Vein endothelial cell (primary cell): ENCODE measurements around the gene CAVIN2.

- CAGE, long polyA plus RNA, result no peak
Observed at GRCh38 chr2:191249240-191250056, 4.2 kb downstream of the MYO1B start.

- CAGE, long polyA plus RNA, result no peak
Observed at GRCh38 chr2:191628843-191629436, 49.0 kb upstream of the NABP1 start.

- CAGE, long polyA plus RNA, result no peak
Observed at GRCh38 chr2:191689591-191690100, 11.7 kb downstream of the NABP1 start.

DNA sequence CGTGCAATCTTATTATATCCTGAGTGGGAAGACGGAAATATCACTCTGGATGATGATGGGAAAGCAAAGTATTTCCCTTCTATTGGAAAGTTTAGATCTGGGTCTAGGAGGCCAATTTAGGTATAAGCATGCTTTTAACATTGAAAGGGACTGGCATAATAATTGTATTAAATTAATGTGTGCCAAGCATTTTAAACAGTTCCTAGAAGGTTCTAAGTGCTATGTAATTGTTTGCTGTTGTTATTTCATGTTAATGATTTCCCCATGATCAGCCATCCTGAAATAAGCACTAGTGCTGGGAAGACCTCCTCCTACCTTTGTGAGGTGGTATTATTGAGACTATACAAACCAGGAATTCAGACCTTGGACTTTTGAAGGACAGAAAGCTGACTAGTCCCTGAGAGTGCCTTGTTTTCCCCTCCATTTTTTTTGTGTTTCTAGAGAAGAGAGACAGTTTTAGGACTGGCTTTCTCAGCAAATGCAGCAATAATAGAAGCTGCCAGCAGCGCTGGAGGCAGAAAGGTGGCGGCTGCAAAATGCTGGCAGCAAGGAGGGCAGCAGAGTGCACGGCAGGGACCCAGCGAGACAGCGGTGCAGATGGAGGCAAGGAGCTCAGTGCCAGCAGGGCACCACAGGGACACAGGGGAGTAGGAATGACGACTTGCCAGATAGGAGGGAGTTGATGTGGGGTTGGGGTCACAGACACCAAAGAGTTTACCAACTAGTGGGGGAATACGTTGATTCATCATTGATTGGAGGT, 25.2 kb downstream of the NABP1 start:
- CAGE, long polyA plus RNA, result no peak

GRCh38 chr2:191846852-191847603, at the start of gene CAVIN2:
TSS of gene CAVIN2 (minus strand) at chr2:191847088.
- CAGE, long polyA plus RNA, result start-site peak on the minus strand at chr2:191846955-191847234, 1,086 and 701 reads in 2 replicates

- CAGE, long polyA plus RNA, result no peak
Observed at GRCh38 chr2:192155420-192155637, 39.4 kb downstream of the TMEFF2 start.

DNA sequence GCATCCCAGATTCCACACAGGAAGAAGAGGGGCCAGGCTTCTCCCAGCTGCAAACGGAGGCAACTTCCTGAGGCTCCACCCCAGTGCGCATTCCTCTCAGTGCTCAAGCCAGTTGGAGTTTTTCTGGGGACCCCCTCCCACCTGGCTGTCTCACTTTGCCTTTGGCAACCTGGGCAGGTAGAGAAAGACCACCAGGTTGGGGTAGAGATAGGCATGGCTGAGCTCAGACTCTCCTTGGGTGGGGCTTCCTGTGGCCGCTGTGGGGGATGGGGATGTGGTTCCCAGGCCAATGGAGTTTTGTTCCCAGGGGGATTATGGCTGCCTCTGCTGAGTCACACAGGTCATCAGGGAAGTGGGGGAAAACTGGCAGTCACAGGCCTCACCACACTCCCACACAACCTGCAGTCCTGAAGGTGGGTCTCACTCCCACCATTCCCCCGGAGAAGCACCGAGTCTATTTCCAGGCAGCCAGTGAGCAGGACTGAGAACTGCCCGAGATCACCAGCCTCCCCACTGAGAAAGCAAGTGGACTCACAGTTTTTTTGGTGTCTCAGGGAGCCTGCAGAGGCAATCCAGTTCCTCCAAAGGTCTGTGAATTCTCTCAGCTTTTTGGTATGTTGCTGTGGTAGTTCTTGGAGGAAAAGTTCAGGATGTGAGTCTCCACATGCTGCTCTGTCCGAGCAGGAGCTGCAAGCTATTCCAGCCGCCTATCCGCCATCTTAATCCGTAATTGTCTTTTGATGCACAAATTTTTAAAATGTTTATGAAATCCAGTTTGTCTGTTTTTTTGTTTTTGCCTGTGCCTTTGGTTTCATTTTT, 38.2 kb downstream of the SLC39A10 start:
- CAGE, long polyA plus RNA, result no peak

DNA sequence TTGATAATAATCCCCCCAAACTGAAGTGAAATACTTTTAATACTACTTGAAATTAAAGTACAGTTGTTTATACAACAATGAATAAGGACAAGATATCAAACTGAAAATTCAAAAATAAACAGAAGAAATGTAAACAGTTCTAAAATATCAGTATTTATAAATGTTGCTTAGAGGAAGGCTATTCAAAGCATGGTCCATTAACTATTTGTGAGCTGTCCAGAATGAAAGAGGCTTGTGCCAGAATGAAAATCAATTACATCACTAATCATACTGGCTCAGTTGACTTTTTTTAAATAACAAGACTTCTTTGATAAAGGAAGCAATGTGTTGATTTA, 37.5 kb downstream of the STK17B start:
- CAGE, long polyA plus RNA, result no peak

- CAGE, long polyA plus RNA, result no peak
Observed at GRCh38 chr2:196135776-196135975, 35.7 kb downstream of the STK17B start.

GRCh38 chr2:196148096-196148494, 23.3 kb downstream of the STK17B start:
- CAGE, long polyA plus RNA, result no peak

DNA sequence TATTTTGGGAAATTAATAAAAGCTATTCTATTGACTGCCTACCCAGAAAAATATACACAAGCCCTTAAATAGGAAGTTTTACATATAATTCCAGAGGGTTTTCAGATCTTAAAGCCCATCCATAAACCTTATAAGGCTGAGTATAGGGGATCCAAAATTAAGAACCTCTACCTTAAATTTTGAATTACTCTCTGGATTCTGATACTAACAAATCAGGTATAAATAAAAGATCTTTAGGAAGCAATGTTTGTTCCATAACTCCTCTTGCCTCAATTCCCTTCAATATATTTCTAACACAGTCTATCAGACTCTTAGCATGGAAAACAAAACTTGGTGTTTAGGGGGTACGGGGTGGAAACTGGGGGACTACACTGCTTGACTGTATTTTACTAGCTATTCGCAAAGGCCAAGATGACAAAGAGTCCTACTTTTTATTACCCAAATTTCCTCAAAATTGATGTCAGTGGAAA, 13.5 kb downstream of the STK17B start:
- CAGE, long polyA plus RNA, result no peak

- CAGE, long polyA plus RNA, result no peak
Observed at GRCh38 chr2:196169918-196171012, 1.1 kb downstream of the STK17B start.

- CAGE, long polyA plus RNA, result no peak
Observed at GRCh38 chr2:196241066-196241805, 69.9 kb upstream of the STK17B start.

DNA sequence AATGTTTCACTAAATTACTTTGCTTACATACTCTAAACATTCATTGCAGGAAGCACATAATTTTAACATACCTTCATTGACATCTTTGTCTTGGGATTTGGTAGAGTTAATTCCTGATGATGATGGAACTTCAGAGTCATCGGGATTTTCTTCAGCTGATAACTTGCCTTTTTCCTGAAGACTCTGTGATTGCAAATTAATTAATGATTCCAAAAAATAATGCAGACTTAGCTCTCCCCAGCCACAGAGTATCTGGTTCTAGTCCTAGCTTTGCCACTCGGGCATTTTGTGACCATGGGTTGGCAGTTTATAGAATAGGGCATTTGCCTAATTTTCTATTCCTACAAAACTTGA, 1.8 kb downstream of the GTF3C3 start:
- CAGE, long polyA plus RNA, result no peak

- CAGE, long polyA plus RNA, result no peak
Observed at GRCh38 chr2:196980908-196981453, 54.5 kb upstream of the PGAP1 start.

- CAGE, long polyA plus RNA, result no peak
Observed at GRCh38 chr2:197010153-197010405, 83.6 kb upstream of the PGAP1 start.

DNA sequence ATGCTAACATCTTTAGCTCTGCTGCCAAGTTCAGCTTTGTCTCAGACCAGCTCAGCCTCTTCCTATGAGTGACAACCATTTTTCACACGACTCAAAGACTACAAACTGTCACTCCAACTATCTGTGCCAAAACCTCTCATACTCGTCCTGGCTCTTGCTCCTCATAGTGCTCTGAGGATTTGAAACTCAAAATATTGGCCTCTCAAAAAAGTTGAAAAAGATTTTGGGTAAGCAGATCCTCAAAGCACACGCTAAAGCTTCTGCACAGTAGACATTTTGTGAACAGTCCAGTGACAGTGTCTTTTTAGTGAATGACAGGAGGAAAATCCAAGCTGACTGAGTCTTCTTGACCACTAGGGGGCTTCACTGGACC, 85.4 kb upstream of the PGAP1 start:
- CAGE, long polyA plus RNA, result no peak

- CAGE, long polyA plus RNA, result no peak
Observed at GRCh38 chr2:197079484-197079796, 152.9 kb upstream of the PGAP1 start.

GRCh38 chr2:197153021-197153755, 157.4 kb downstream of the ANKRD44 start:
- CAGE, long polyA plus RNA, result no peak

DNA sequence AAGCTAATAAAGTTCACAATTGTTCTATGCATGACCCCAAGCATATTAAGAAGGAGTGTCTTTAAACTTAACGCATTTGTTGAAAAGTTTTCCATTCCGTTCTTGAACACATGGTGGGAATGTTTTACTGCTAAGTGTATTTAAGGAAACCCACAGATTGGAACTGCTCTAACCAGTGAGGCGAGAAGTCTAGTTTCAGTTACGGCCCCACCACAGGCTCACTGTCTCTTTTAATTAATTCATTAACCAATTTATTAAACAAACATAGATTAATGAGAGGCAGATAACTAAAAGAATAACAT, 152.4 kb downstream of the ANKRD44 start:
- CAGE, long polyA plus RNA, result no peak